ENCODE measurements around the genes GPR174, POU3F4, RPS6KA6, HDX and KLHL4.

DNA sequence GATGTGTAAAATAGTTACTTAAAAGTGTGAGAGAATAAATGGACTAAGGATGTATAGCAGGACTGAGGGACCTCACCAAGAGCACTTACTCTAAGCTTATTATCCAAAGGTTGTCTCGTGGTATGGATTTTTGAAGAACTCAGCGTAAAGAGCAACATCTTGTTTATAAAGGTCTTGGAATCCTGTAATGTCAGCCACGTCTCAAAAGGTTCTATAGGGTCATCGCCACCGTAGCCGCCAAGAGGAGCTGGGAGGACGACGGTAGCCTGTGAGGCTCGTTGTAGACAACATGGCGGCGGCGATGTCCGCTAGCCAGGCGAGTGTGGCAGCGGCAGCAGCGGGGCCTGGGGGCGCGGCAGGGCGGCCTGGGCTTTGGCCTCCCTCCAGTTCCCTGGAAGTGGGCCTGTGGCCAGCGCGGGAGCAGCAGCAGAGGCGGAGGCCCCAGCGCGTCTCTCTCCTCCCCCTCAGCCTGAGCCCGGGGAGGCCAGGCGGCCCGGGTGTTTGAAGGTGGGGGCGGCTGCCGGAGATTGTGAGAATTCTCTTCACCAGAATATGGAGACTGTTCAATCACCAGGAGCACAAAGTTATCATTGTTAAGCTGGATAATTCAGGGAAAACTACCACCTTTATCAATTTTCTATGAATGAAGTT lies 143.5 kb upstream of the PBDC1 start:
- RRBS = no CpG with 5 or more reads among the region's 29 CpGs
CAGE:
- cytosol, long polyA plus RNA = no peak
- long polyA plus RNA = no peak
- nucleus, long polyA plus RNA = no peak

- RRBS = no CpG with 5 or more reads among the region's 6 CpGs
CAGE:
- cytosol, long polyA plus RNA = no peak
- long polyA plus RNA = no peak
- nucleus, long polyA plus RNA = no peak
Measured at GRCh38 chrX:77014345-77014841, 432.8 kb upstream of the FGF16 start.

DNA sequence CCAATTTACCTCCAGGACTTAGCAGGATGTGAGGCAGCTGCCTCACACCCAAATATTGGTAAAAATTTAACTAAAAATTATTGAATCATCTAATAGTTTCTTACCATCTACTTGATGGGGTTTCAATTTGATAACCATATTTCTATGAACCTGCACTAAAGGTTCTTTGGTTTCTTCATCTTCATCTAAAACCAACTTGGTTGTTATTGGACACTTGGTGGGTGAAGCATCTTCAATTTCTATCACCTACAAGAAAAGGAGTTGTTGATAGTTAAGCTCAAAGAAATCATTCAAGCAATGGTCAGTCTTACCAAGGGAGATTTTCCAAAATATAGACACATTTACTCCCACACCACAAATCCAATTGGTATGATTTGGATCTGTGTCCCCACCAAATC lies 150.2 kb downstream of the ATRX start:
CAGE:
- cytosol, long polyA plus RNA = no peak
- long polyA plus RNA = no peak
- nucleus, long polyA plus RNA = no peak

GRCh38 chrX:77682828-77683264 lies 103.2 kb downstream of the ATRX start:
- RRBS = no CpG with 5 or more reads among the region's 6 CpGs
CAGE:
- cytosol, long polyA plus RNA = no peak
- long polyA plus RNA = no peak
- nucleus, long polyA plus RNA = no peak

GRCh38 chrX:78124554-78125395 lies 14.7 kb downstream of the TAF9B start:
- RRBS = no CpG with 5 or more reads among the region's 5 CpGs
CAGE:
- cytosol, long polyA plus RNA = no peak
- long polyA plus RNA = no peak
- nucleus, long polyA plus RNA = no peak

- RRBS = no CpG with 5 or more reads among the region's 7 CpGs
CAGE:
- cytosol, long polyA plus RNA = no peak
- long polyA plus RNA = no peak
- nucleus, long polyA plus RNA = no peak
Measured at GRCh38 chrX:78516821-78517595, 142.1 kb downstream of the RTL3 start.

DNA sequence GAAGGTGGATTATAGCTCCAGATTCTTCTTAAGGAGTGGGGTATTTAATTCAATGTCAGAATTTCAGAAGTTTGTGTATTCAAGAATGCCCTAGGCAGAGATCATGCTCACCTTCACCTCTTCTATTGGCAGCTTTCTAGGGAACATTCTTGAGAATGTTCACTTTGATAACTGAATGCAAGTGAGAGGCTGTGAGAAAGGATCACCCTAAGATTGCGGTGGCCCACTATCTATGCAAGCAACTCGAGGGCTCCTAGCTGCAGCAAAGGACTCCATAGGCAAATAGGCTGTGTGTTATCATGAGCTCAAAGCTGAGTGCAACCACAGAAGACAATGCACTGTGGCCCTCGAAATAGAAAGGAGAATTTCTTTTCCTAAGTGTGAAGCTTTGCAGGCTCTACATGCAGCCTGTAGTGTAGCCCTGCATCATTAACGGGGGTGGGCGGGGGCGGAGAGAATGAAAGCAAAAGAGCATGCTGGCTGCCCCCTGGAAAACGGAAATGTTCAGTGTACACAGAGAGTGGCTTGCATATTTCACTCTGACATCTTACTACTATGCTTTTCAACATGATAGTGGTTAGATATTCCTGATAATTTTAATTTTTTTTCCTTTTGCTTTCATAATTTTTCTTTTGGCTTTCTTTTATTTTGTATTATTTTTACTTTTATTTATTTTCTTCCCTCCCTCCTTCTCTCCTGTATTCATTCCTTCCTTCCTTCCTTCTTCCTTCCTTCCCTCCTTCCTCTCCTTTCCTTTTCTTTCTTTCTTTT lies at the start of gene GPR174:
TSS of gene GPR174 (plus strand) at position 507 of the 771 bp plus-strand sequence.
- RRBS = no CpG with 5 or more reads among the region's 7 CpGs
CAGE:
- cytosol, long polyA plus RNA = no peak
- long polyA plus RNA = no peak
- nucleus, long polyA plus RNA = no peak

- RRBS = no CpG with 5 or more reads among the region's 33 CpGs
CAGE:
- cytosol, long polyA plus RNA = no peak
- long polyA plus RNA = no peak
- nucleus, long polyA plus RNA = no peak
Measured at GRCh38 chrX:80808506-80809262, 993 bp downstream of the BRWD3 start.

DNA sequence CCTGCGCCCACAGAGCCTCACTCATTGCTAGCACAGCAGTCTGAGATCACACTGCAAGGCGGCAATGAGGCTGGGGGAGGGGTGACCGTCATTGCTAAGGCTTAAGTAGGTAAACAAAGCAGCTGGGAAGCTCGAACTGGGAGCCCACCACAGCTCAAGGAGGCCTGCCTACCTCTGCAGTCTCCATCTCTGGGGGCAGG lies 738.6 kb downstream of the SH3BGRL start:
- RRBS = no CpG with 5 or more reads among the region's 4 CpGs
CAGE:
- cytosol, long polyA plus RNA = no peak
- long polyA plus RNA = no peak
- nucleus, long polyA plus RNA = no peak

- RRBS = under 1% methylated on average over 12 of the region's 32 CpGs
CAGE:
- cytosol, long polyA plus RNA = no peak
- long polyA plus RNA = start-site peak on the plus strand at chrX:83508284-83508331, 31 and 59 reads in 2 replicates
- nucleus, long polyA plus RNA = start-site peak on the plus strand at chrX:83508268-83508304, 25 reads
Measured at GRCh38 chrX:83507785-83508567, at the start of gene POU3F4. Gene POU3F4 (plus strand): TSS chrX:83508290.

GRCh38 chrX:84187728-84188783 lies at the start of gene RPS6KA6:
Gene RPS6KA6 (minus strand): TSS chrX:84188199.
- RRBS = 3% methylated on average over 7 of the region's 83 CpGs
CAGE:
- cytosol, long polyA plus RNA = start-site peak on the minus strand at chrX:84187873-84187980, 32 reads; start-site peak on the minus strand at chrX:84188181-84188271, 35 reads
- long polyA plus RNA = start-site peak on the minus strand at chrX:84187870-84187989, 31 and 30 reads in 2 replicates; start-site peak on the minus strand at chrX:84188160-84188348, 35 and 31 reads in 2 replicates
- nucleus, long polyA plus RNA = start-site peak on the minus strand at chrX:84187900-84187943, 21 reads; start-site peak on the minus strand at chrX:84188226-84188248, 24 reads; start-site peak on the minus strand at chrX:84188450-84188499, 18 reads

GRCh38 chrX:84502367-84502688 lies at the start of gene HDX:
Gene HDX (minus strand): TSS chrX:84502453.
- RRBS = no CpG with 5 or more reads among the region's 13 CpGs
CAGE:
- cytosol, long polyA plus RNA = no peak
- long polyA plus RNA = no peak
- nucleus, long polyA plus RNA = start-site peak on the minus strand at chrX:84502444-84502475, 37 reads

- RRBS = no CpG with 5 or more reads among the region's 4 CpGs
CAGE:
- cytosol, long polyA plus RNA = no peak
- long polyA plus RNA = no peak
- nucleus, long polyA plus RNA = no peak
Measured at GRCh38 chrX:85004598-85004936, 890 bp downstream of the APOOL start.

DNA sequence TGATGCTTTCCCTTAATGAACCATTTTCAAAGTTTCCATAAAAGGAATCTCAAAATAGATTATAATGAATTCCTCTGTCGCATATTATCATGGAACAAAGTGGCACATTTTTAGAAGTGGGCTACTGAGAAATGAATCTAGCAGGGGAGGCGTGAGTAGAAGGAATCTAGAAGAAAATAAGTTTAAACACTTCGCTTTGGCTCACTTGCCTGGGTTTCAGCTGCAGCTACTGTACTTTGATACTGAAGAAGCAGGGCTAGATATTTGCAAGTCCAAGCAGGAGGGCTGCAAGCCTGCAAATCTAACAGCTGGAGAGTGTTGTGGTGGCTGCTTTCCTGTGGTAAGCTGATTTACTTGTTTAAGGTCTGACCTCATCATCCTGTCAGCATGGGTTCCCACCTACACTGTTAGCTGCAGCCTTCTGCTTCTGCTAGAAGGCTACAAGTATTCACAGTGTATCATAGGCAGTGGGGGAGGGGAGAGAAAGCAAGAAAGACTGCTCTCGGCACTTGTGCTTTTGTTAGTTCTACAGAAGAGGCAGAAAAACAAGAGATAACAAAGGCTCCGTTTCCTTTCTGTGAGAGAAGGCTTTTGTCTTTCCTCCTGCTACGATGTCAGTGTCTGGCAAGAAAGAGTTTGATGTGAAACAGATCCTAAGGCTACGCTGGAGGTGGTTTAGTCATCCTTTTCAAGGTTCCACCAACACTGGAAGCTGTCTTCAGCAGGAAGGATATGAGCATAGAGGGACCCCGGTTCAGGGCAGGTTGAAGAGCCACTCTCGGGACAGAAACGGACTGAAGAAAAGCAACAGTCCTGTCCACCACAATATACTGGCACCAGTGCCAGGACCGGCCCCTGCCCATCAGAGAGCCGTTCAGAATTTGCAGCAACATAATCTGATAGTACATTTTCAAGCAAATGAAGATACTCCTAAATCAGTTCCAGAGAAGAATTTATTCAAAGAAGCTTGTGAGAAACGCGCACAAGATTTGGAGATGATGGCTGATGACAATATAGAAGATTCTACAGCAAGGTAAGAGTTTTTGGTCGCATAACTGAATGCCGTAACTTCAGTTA lies at the start of gene KLHL4:
TSS of gene KLHL4 (plus strand) at position 520 of the 1,077 bp plus-strand sequence.
- RRBS = 0% methylated on average over 3 of the region's 16 CpGs
CAGE:
- cytosol, long polyA plus RNA = start-site peak on the plus strand centred at position 596 of the sequence, 291 bp wide, 274 reads
- long polyA plus RNA = start-site peak on the plus strand centred at position 601 of the sequence, 338 bp wide, 281 and 343 reads in 2 replicates
- nucleus, long polyA plus RNA = start-site peak on the plus strand centred at position 516 of the sequence, 278 bp wide, 670 reads

DNA sequence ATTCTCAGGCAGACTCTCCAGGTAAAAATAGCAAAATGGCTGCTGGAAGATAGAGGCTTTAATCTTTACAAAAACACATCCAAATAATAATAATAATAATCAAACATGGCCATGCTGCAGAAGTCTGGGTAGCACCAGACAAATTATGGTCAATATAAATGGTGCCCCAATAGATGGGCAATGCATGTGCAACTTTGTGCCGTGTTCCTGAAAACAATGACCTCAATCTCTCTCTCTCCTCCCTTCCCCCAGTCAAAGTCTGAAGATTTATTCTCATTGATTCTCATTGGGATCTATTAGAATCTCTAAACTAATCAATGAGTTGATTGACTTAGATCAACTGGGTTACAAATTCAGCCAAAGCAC lies 344.4 kb downstream of the NAP1L3 start:
- RRBS = no CpG with 5 or more reads among the region's 1 CpG
CAGE:
- cytosol, long polyA plus RNA = no peak
- long polyA plus RNA = no peak
- nucleus, long polyA plus RNA = no peak

- RRBS = no CpG with 5 or more reads among the region's 8 CpGs
CAGE:
- cytosol, long polyA plus RNA = no peak
- long polyA plus RNA = no peak
- nucleus, long polyA plus RNA = no peak
Measured at GRCh38 chrX:94600072-94600692, 926.2 kb downstream of the FAM133A start.

- RRBS = no CpG with 5 or more reads among the region's 3 CpGs
CAGE:
- cytosol, long polyA plus RNA = no peak
- long polyA plus RNA = no peak
- nucleus, long polyA plus RNA = no peak
Measured at GRCh38 chrX:96686029-96686286, 1.3 kb downstream of the DIAPH2 start.

DNA sequence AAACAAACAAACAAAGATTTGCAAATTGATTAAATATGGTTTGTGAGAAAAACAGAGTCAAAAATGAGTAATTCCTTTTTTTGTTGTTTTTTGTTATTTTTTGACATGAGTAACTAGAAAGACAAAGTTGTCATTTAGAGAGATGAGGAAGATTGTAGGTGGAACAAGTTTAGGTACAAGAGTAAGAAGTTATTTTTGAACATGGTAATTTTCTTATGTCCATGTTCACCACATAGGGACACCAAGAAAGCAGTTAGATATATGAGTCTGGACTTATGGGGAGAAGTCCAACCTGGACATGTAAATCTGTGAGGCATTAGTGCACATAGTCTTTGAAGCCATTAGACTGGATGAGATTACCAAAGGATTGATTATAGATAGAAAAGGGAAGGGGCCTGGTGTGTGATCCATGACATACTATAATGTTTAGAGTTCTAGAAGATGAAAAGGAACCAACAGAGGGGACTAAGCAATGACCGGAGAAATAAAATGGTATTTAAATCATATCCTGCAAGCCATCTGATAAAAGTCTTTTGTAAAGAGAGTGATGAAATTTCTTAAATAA lies 286.3 kb downstream of the RPA4 start:
- RRBS = no CpG with 5 or more reads among the region's 1 CpG
CAGE:
- cytosol, long polyA plus RNA = no peak
- long polyA plus RNA = no peak
- nucleus, long polyA plus RNA = no peak

DNA sequence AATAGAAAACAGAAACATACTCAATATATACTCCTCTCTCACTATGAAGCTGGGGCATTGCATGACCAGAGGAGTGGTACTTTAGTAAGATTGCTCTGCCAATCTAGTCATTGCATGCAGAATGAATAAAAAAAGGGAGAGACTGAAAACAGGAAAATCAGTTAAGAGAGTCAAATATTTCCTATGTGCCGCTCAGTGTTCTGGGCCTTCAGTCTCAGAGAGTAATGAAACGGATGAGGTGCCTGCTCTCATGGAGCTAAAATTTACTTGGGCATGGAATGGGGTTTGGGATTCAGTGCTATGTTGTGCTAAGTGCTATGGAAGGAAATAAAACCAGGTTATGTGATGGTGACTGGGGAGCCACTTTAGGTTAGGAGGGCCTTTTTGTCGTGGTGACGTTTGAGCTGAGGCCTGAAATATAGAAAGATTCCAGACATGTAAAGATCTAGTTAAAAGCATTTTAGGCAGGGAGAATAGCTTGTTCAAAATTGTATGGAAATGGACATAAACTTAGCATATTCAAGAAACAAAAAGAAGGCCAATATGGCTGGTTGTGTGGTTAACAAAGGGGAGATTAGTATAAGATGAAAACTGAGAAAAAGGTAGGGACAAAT lies 381.6 kb downstream of the RPA4 start:
- RRBS = no CpG with 5 or more reads among the region's 4 CpGs
CAGE:
- cytosol, long polyA plus RNA = no peak
- long polyA plus RNA = no peak
- nucleus, long polyA plus RNA = no peak

DNA sequence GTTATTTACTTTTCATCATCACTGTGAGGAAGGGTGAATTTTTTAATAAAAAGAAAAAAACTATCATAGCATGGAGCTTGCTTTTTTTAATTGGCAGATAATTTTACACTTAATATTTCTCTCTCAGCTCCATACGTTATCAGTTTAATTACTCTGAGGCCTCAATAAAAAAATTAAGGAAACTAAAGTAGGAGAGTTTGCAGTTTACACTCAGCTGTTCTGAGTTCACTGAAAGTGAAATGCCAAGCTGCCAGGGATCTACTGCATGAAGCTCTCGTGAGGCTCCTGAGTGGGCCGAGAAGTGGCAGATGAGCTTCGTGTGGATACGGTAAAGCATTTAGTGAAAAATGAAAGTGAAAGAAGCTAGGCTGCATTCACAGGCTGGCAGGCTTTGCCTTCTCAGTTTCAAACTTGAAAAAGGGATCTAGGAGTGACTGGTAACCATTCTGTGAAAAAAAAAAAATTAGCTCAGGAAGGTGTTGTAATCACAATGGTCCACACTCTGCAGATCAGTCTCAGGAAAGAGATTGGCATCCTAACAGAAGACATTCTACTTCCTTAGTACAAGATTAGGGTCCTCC lies 679.8 kb downstream of the RPA4 start:
- RRBS = no CpG with 5 or more reads among the region's 5 CpGs
CAGE:
- cytosol, long polyA plus RNA = no peak
- long polyA plus RNA = no peak
- nucleus, long polyA plus RNA = no peak

Measured in H1 (cell line).